H4 (cell line): ENCODE data around the gene CARD6.

DNA sequence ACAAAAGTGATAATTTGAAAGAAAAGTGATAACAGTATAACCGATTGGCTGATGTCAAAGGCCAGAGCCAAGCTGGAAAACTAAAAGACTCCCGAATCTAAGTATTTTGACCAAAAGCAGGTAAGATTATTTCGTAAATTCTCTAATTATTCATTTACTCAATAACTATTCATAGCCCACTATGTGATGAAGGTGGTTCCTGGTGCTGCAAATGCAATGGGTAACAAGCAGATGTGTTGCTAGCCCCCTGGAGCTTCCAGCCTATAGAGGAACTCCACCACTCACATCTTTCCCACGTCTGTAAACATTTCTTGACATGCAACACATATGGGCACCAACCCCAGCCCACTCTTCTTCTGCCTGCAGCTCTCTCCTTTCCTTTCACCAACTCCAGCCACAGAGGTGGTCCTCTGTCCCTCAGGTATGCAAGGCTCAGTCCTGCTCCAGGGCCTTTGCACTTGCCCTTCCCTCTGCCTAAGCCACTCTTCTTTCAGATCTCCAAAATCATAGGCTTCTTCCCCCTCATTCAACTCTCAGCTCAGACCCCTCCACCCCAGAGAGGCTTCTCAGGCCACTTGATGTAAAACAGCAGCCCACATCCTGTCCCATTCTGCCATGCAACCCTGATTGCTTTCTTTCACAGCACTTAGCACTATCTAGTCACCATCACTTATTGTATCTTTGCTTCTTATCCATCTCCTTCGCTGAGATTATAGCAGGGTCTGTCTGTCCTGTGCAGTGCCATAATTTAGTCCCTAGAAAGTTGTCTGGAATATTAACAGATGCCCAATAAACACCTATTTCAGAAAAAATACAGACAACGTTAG is 3.5 kb downstream of the LIFR start:
- RAMPAGE, long total RNA = no peak

- RAMPAGE, long total RNA = no peak
Observed at GRCh38 chr5:38601437-38601736, 44.9 kb upstream of the LIFR start.

GRCh38 chr5:38892602-38893445 is 47.0 kb downstream of the OSMR start:
- RAMPAGE, long total RNA = no peak

- RAMPAGE, long total RNA = no peak
Observed at GRCh38 chr5:39005209-39006295, 68.6 kb downstream of the RICTOR start.

- RAMPAGE, long total RNA = no peak
Observed at GRCh38 chr5:39049454-39050824, 24.3 kb downstream of the RICTOR start.

GRCh38 chr5:39201229-39201804 is 18.0 kb downstream of the FYB1 start:
- RAMPAGE, long total RNA = no peak

DNA sequence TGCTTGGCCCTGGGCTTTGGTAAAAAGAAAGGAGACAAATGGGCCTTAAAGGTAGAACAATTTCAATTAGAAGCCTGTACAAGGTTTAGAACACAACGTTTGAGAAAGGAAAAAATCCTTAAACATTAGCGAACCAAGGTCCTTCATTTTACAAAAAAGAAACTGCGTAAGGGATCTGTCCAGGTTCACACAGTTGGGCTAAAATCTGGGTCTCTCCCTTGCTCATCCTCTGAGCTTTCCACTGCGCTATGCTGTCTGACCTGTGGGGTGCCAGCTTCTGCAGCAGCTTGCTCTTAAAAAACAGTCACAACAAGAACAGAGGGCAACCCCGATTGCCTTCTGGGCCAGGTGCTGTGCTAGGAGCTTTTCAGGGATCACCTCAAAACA is 2.2 kb downstream of the FYB1 start:
- RAMPAGE, long total RNA = no peak

- RAMPAGE, long total RNA = no peak
Observed at GRCh38 chr5:39256498-39256936, 37.2 kb upstream of the FYB1 start.

GRCh38 chr5:39368056-39368652 is 3.9 kb upstream of the C9 start:
- RAMPAGE, long total RNA = no peak

- RAMPAGE, long total RNA = no peak
Observed at GRCh38 chr5:39373677-39374128, 9.4 kb upstream of the C9 start.

GRCh38 chr5:39420773-39421384 is 3.9 kb downstream of the DAB2 start:
- RAMPAGE, long total RNA = no peak

DNA sequence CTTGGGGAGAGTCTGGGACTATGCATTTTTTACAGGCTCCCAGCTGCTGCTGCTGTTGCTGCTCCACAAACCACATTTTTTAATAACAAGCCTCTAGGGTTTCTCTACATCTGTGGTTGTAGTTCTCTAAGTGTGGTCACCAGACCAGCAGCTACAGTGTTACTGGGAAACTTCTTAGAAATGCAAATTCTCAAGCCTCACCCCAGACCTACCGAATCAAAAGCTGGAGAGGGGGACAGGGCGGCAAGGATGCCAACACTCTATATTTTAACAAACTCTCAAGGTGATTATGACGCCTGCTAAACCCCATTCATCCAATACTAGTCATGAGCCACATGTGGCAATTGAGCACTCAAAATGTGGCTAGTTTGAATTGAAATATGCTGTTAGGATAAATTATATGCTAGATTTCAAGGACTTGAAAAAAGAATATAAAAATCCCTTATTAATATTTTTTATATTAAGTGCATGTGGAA is 293.3 kb upstream of the PTGER4 start:
- RAMPAGE, long total RNA = no peak

- RAMPAGE, long total RNA = no peak
Observed at GRCh38 chr5:40486297-40486936, 193.3 kb upstream of the PTGER4 start.

DNA sequence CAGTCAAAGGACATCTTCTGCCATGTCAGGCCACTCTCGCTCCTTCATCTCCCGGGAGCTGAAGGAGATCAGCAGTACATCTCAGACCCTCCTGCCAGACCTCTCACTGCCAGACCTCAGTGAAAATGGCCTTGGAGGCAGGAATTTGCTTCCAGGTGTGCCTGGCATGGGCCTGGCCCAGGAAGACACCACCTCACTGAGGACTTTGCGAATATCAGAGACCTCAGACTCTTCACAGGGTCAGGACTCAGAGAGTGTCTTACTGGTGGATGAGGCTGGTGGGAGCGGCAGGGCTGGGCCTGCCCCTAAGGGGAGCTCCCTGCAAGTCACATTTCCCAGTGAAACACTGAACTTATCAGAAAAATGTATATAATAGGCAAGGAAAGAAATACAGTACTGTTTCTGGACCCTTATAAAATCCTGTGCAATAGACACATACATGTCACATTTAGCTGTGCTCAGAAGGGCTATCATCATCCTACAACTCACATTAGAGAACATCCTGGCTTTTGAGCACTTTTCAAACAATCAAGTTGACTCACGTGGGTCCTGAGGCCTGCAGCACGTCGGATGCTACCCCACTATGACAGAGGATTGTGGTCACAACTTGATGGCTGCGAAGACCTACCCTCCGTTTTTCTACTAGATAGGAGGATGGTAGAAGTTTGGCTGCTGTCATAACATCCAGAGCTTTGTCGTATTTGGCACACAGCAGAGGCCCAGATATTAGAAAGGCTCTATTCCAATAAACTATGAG is 12.5 kb downstream of the PTGER4 start:
- RAMPAGE, long total RNA = no peak

GRCh38 chr5:40841001-40841896 is at the start of gene CARD6:
CARD6 (plus strand) TSS chr5:40841367.
- RAMPAGE, long total RNA = no peak

DNA sequence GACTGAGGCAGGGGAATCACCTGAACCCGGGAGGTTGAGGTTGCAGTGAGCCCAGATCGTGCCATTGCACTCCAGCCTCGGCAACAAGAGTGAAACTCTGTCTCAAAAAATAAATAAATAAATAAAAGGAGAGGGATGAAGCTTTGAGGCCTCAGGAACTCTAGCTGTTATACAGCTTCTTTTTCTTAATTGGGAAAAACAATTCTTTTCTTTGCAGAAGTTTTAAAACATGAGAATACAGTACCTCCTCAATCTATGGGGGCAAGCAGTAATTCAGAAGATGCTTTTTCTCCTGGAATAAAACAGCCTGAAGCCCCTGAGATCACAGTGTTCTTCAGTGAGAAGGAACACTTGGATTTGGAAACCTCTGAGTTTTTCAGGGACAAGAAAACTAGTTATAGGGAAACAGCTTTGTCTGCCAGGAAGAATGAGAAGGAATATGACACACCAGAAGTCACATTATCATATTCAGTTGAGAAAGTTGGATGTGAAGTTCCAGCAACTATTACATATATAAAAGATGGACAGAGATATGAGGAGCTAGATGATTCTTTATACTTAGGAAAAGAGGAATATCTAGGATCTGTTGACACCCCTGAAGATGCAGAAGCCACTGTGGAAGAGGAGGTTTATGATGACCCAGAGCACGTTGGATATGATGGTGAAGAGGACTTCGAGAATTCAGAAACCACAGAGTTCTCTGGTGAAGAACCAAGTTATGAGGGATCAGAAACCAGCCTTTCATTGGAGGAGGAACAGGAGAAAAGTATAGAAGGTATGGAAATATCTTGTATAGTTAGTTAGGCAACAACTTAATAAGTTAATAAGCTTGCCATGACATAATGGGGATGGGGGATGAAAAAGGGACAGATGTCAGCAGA is 2.0 kb downstream of the CARD6 start:
- RAMPAGE, long total RNA = no peak

DNA sequence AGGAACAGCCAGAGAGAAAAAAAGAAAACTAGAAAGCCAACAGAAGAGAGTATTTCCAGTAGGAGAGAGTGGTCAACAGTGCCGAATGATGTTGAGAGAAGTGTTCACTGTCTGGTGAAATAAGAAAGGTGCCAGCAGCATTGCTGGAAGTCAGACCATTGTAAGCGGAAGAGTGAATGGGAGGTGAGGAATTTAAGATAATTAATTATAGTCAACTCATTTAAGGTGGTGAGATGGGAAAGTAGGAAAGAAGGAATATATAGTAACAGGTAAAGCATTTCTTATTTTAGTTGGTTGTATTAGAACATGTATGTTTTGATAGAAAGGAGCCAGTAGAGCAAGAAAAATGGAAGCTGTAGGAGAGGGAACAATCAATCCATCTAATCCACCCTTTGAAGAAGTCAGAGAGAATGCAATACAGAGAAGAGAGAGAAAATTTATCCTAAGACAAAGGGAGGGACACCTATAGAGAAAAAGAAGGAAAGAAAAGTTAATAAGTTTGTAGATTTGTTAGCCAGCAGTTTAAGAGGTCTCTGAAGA is 32.7 kb downstream of the C7 start:
- RAMPAGE, long total RNA = no peak

- RAMPAGE, long total RNA = no peak
Observed at GRCh38 chr5:41506457-41506725, 4.0 kb downstream of the PLCXD3 start.

DNA sequence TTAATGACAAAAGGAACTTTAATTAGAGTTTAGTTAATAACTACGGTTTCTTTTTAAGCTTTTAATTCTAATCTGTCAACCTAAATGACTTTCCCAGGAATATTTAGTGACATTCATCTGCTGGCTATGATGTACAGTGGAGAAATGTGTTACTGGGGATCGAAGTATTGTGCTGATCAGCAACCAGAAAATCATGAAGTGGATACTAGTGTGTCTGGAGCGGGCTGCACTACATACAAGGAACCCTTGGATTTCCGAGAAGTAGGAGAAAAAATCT is 8.2 kb upstream of the FBXO4 start:
- RAMPAGE, long total RNA = no peak

DNA sequence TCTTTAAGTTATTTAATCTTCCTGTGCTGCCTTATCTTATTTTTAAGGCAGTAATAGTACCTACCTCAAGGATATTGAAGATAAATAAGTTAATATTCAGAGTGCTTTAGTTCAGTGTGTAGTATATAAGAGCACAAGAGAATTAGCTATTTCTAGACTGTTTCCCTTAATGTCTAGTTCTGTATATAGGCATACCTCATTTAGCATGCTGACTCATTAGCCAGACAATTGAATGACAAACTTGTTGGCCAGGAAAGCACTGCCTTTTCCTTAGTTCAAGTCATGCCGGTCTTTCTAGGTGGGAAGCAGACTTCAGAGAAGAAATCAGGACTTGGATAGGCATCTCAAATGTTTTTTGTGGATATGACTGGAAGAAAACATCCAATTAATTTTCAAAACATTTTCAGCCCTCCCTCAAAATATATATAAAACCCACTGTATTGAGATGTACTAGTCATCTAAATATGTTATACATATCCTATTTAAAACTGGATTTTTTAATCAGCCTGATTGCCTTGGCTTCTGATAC is 3.2 kb upstream of the FBXO4 start:
- RAMPAGE, long total RNA = no peak